ENCODE measurements around the gene SLITRK5.

GRCh38 chr13:79402400-79403463, 3.3 kb downstream of the RBM26 start:
- PRO-cap, result no peak
CAGE:
- cytosol, long polyA minus RNA, result no peak
- cytosol, long polyA plus RNA, result no peak
- long polyA plus RNA, result no peak
- nucleus, long polyA minus RNA, result no peak
- nucleus, long polyA plus RNA, result no peak

DNA sequence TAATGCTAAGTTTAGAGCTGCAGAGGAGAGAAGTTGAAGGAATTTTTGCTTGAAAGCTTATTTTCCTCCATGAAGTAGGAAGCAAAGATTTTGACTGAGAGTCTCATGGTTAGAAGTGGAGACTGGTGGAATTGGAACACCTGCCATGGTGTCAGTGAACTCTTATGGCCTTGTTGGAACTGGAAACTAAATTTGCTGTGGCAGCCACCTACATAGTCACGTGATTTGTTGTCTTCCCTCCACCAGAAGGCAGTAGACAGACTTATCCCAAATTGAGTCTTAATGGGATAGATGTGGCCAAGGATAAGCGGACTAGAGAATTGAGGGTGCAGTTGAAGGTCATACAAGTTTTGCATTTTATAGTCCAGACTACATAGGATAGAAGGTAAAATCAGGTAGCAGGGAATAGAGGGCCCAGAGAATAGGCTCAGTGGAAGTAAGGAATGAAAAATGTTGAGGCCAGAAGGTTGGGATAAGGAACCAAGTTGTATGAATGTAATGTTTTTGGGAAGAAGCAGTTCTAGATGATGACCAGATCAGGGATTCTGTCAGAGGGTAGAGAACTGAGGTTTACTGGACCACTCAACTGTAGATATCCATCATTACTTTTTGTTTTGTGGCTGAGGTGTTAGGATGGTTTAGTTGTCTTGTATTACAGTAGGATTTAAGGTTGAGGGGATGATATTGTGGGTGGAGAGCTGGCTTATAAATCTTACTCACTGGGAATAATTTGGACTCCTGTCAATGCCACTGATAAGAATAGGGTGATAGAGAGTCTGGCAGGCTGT, 22.3 kb downstream of the NDFIP2 start:
- PRO-cap, result no peak
CAGE:
- cytosol, long polyA minus RNA, result no peak
- cytosol, long polyA plus RNA, result no peak
- long polyA plus RNA, result no peak
- nucleus, long polyA minus RNA, result no peak
- nucleus, long polyA plus RNA, result no peak

- PRO-cap, result no peak
CAGE:
- cytosol, long polyA minus RNA, result no peak
- cytosol, long polyA plus RNA, result no peak
- long polyA plus RNA, result no peak
- nucleus, long polyA minus RNA, result no peak
- nucleus, long polyA plus RNA, result no peak
These were observed 342.5 kb downstream of the SPRY2 start for GRCh38 chr13:79998459-79998820.

- PRO-cap, result no peak
CAGE:
- cytosol, long polyA minus RNA, result no peak
- cytosol, long polyA plus RNA, result no peak
- long polyA plus RNA, result no peak
- nucleus, long polyA minus RNA, result no peak
- nucleus, long polyA plus RNA, result no peak
These were observed 266.6 kb downstream of the SPRY2 start for GRCh38 chr13:80074175-80074859.

GRCh38 chr13:80133663-80133997, 207.3 kb downstream of the SPRY2 start:
- PRO-cap, result no peak
CAGE:
- cytosol, long polyA minus RNA, result no peak
- cytosol, long polyA plus RNA, result no peak
- long polyA plus RNA, result no peak
- nucleus, long polyA minus RNA, result no peak
- nucleus, long polyA plus RNA, result no peak

GRCh38 chr13:80141307-80141592, 199.7 kb downstream of the SPRY2 start:
- PRO-cap, result no peak
CAGE:
- cytosol, long polyA minus RNA, result no peak
- cytosol, long polyA plus RNA, result no peak
- long polyA plus RNA, result no peak
- nucleus, long polyA minus RNA, result no peak
- nucleus, long polyA plus RNA, result no peak

DNA sequence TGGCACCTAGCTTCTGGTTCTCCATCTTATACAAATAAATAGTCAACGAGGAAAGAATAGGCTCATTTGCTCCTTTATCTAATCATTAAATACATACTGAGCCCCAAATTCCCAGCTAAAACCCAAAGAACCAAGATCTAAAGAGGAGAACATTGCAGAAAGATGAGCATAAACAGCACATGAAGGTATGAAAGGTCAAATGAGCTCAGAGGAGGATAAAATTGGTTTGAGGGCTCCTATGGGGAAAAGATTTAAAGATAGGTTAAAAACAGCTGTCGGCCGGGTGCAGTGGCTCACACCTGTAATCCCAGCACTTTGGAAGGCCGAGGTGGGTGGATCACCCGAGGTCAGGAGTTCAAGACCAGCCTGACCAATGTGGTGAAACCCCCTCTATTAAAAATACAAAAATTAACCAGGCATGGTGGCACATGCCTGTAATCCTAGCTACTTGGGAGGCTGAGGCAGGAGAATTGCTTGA, 184.3 kb downstream of the SPRY2 start:
- PRO-cap, result no peak
CAGE:
- cytosol, long polyA minus RNA, result no peak
- cytosol, long polyA plus RNA, result no peak
- long polyA plus RNA, result no peak
- nucleus, long polyA minus RNA, result no peak
- nucleus, long polyA plus RNA, result no peak

GRCh38 chr13:80173242-80173574, 167.7 kb downstream of the SPRY2 start:
- PRO-cap, result no peak
CAGE:
- cytosol, long polyA minus RNA, result no peak
- cytosol, long polyA plus RNA, result no peak
- long polyA plus RNA, result no peak
- nucleus, long polyA minus RNA, result no peak
- nucleus, long polyA plus RNA, result no peak

- PRO-cap, result no peak
CAGE:
- cytosol, long polyA minus RNA, result no peak
- cytosol, long polyA plus RNA, result no peak
- long polyA plus RNA, result no peak
- nucleus, long polyA minus RNA, result no peak
- nucleus, long polyA plus RNA, result no peak
These were observed 141.7 kb downstream of the SPRY2 start for GRCh38 chr13:80199210-80199559.

GRCh38 chr13:80336348-80336858, 4.5 kb downstream of the SPRY2 start:
- PRO-cap, result no peak
CAGE:
- cytosol, long polyA minus RNA, result no peak
- cytosol, long polyA plus RNA, result no peak
- long polyA plus RNA, result no peak
- nucleus, long polyA minus RNA, result no peak
- nucleus, long polyA plus RNA, result no peak

DNA sequence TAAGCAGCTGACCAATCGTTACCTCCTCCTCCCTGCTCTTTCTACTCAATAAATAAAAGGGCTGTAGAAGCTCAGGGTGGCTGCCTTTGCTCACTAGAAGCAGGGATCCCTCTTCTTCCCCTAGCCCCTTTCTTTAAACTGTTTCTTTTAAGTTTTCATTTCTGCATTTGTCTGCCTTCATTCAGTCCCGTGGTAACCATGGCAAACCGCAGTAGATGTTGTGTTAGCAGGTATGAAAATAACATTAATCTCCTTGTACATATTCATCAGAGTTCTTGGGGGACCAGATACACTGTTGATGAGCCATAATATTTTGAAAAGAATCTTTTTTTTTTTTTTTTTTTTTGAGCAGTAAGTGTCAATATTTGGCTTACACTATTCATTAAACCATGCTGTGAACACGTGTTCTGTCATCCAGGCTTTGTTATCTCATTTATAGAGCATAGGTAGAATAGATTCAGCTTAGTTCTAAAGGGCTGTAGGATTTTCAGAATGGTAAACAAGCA, 59.3 kb upstream of the SPRY2 start:
- PRO-cap, result no peak
CAGE:
- cytosol, long polyA minus RNA, result no peak
- cytosol, long polyA plus RNA, result no peak
- long polyA plus RNA, result no peak
- nucleus, long polyA minus RNA, result no peak
- nucleus, long polyA plus RNA, result no peak

DNA sequence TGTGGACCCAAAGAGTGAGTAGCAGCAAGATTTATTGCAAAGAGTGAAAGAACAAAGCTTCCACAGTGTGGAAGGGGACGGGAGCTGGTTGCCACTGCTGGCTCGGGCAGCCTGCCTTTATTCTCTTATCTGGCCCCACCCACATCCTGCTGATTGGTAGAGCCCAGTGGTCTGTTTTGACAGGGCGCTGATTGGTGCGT, 149.0 kb upstream of the SPRY2 start:
- PRO-cap, result no peak
CAGE:
- cytosol, long polyA minus RNA, result no peak
- cytosol, long polyA plus RNA, result no peak
- long polyA plus RNA, result no peak
- nucleus, long polyA minus RNA, result no peak
- nucleus, long polyA plus RNA, result no peak

GRCh38 chr13:80969362-80969753, 628.4 kb upstream of the SPRY2 start:
- PRO-cap, result no peak
CAGE:
- cytosol, long polyA minus RNA, result no peak
- cytosol, long polyA plus RNA, result no peak
- long polyA plus RNA, result no peak
- nucleus, long polyA minus RNA, result no peak
- nucleus, long polyA plus RNA, result no peak

DNA sequence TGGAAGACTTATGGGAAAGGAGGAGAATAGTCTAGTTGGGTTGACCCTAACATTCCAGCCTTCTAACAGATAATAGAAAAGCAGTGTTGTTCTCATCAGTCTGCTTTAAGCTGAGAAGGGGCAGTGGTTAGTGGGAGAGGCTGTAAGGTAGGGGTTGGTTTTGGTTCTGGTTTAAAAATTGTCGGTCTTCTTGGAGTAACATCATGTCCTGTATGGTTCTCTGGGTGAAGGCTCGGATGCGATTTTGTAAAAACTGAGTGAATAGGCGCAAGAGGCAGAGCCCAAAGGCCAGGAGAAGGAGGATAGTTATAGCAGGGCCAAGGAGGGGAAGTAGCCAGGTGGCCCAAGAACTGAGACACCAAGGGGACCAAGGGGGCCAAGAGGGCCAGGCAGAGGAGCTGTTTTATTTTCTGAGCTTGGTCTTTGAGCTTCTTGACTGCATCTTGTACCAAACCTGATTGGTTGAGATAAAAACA, 913.5 kb upstream of the SLITRK5 start:
- PRO-cap, result no peak
CAGE:
- cytosol, long polyA minus RNA, result no peak
- cytosol, long polyA plus RNA, result no peak
- long polyA plus RNA, result no peak
- nucleus, long polyA minus RNA, result no peak
- nucleus, long polyA plus RNA, result no peak

- PRO-cap, result no peak
CAGE:
- cytosol, long polyA minus RNA, result no peak
- cytosol, long polyA plus RNA, result no peak
- long polyA plus RNA, result no peak
- nucleus, long polyA minus RNA, result no peak
- nucleus, long polyA plus RNA, result no peak
These were observed at the start of gene SLITRK5 for GRCh38 chr13:87670631-87671688. TSS of gene SLITRK5 (plus strand) at chr13:87671371.

- PRO-cap, result no peak
CAGE:
- cytosol, long polyA minus RNA, result no peak
- cytosol, long polyA plus RNA, result no peak
- long polyA plus RNA, result no peak
- nucleus, long polyA minus RNA, result no peak
- nucleus, long polyA plus RNA, result no peak
These were observed 3.1 kb downstream of the SLITRK5 start for GRCh38 chr13:87674328-87674666.

DNA sequence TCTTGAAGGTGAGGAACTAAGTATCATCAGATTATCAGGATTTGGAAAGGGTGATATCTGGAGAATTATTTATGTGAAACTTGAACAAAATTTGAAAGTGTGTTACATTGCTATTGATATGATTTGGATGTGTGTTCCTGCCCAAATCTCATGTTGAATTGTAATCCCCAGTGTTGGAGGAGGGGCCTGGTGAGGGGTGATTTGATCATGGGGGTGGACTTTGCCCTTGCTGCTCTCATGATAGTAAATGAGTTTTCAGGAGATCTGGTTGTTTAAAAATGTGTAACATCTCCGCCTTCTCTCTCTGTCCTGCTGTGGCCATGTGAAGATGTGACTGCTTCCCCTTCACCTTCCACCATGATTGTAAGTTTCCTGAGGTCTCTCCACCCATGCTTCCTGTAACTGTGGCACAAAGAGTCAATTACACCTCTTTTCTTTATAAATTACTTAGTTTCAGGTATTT, 1731.0 kb downstream of the SLITRK5 start:
- PRO-cap, result no peak
CAGE:
- cytosol, long polyA minus RNA, result no peak
- cytosol, long polyA plus RNA, result no peak
- long polyA plus RNA, result no peak
- nucleus, long polyA minus RNA, result no peak
- nucleus, long polyA plus RNA, result no peak

- PRO-cap, result bidirectional peak, plus-strand start at chr13:91347687, minus-strand start at chr13:91347558
CAGE:
- cytosol, long polyA minus RNA, result no peak
- cytosol, long polyA plus RNA, result no peak
- long polyA plus RNA, result no peak
- nucleus, long polyA minus RNA, result start-site peak on the plus strand at chr13:91347638-91347687, 52 reads
- nucleus, long polyA plus RNA, result no peak
These were observed 51.4 kb upstream of the GPC5 start for GRCh38 chr13:91346562-91347781.

DNA sequence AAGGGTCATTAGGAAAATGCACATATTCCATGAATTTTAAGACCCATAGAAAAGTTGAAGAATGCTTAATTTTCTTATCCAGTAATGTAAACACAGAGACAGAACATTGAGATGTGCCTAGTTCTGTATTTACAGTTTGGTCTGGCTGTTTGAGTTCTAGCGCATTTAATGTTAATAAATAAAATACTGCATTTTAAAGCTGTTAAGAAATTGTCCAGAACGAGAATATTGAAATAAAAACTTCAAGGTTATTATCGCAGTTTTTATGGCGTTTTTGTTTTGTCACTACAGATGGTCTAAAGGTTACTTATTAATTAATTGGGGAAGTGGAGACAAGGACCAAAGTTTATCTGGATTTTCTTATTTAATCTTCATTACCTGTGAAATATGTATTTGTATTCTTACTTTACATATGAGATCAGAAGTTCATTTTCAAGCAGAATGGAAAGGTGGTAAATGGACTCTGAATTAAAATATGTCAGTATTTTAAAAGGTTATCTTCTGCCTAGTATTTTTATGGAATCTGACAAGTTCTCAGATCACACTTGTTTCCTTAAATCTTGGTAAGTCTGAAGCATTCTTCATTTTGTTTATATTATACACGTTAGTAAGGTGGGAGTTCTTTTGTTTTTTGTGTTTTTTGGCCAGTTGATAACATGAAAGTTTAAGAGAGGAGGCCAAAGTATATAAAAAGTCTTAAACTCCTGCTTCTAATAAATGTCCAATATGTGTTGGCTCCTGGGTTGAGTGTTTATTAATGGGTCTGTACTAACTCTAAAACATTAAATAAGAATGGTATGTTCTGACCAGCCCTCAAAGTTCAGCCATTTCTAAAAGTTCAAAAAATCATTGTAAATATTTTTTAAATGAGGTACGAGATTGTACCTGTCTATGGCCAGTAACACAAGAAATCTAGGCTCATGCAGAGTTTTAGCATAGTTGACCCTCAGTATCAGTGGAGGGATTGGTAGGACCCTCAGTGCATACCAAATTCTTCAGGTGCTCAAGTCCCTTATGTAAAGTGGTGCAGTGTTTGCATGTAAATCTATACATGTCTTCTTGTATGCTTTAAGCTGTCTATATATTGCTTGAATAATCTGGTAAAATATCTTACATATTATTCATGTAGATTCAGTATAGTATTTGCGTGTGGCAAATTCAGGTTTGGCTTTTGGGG, 43.7 kb upstream of the GPC5 start:
- PRO-cap, result no peak
CAGE:
- cytosol, long polyA minus RNA, result no peak
- cytosol, long polyA plus RNA, result no peak
- long polyA plus RNA, result no peak
- nucleus, long polyA minus RNA, result no peak
- nucleus, long polyA plus RNA, result no peak

DNA sequence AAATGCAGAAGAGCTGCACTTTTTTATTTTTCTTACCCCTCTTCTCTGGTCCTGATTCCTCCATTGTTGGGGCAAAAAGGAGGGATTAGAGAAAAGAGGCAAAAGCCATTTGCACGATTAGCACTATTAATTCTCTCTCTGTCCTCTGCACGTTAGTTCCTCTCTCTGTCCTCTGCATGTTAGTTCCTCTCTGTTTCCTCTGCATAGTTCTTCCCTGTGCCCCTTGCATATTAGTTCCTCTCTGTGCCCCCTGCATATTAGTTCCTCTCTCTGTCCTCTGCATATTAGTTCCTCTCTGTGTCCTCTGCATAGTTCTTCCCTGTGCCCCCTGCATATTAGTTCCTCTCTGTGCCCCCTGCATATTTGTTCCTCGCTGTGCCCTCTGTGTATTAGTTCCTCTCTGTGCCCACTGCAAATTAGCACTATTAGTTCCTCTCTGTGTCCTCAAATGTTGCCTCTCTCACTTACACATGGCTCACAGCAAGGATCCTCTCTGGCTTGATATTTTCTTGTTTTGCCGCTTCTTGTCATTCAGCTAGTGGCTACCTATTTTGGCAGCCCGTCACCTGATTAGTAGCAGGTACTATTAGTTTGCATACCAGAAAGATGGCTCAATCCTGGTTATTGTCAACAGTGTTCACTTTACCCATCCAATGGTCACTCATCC, 847.1 kb upstream of the GPC6 start:
- PRO-cap, result no peak
CAGE:
- cytosol, long polyA minus RNA, result no peak
- cytosol, long polyA plus RNA, result no peak
- long polyA plus RNA, result no peak
- nucleus, long polyA minus RNA, result no peak
- nucleus, long polyA plus RNA, result no peak

Measured in endothelial cell of umbilical vein (primary cell).